AG08470 (cell line): ENCODE results near the gene SFRP4.

DNA sequence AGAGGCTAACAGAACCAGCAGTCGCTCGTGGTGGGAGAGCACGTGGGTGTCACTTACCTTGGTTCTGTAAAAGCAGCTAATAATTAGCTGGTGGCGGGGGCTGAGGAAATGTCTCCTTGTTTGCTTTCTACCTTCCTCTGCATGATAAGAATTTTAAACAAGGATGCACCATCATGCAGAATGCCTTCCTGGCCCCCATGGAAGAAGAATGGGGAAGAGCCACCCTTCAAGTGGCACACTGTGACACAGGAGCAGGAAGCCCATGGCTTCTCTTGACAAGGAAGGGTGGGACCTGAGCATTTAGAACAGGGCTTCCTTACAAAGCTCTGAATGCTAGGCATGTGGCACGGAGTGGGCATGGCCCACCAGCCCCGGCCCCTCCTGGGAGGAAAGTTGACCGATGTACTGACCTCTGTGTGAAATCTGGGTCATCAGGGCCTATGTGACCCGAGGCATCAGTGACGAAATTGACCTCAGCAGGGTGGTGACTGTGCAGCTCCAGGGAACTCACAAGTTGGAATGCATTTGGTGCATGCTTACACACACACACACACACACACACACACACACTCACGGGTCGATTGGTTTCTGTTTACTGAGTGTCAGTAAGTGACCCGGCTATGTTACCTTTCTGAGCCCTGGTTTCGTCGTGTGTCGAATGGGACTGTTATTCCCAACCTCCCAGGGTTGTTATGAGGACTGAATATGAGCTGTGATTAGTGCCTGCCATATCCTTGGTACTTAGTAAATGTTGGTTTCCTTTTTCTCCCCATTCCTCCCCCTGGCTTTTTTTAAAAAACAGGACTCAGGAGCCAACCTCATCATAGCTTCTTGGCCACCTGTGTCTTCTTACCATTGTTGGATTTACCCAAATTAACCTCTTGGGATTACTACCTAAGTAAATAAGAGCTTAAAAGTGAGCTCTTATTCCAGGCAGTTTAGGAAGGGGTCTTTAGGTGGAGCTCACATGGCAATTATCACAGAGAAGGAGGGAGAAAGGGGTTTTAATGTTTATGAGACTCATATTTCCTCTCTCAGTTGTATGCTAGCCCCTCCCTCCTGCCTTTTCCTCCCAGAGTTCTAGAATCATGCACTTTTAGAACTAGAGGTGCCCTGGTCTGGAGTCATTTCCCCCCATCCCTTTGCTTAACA lies 94.1 kb downstream of the MATCAP2 start:
- RRBS, result no CpG with 5 or more reads among the region's 15 CpGs

- RRBS, result no CpG with 5 or more reads among the region's 8 CpGs
Measured at GRCh38 chr7:36533811-36534297, 144.2 kb downstream of the ANLN start.

DNA sequence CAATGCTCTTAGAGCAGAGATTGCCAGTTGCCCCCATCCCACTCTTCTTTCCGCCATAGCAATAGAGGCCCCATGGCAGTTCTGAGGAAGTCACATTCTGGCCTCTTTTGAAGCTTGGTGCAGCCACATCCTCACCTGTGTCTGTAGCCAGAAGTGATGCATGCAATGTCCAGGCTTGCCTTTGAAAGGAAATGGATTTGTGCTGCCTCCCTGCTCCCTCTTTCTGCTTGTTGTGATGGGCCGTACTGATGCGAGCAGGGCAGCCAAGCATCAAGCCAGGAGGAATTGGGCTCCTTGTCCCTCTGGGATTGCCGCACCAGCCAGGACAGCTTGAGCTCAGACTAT lies 65.4 kb upstream of the AOAH start:
- RRBS, result no CpG with 5 or more reads among the region's 4 CpGs

- RRBS, result no CpG with 5 or more reads among the region's 9 CpGs
Measured at GRCh38 chr7:36947425-36948335, 223.4 kb upstream of the AOAH start.

DNA sequence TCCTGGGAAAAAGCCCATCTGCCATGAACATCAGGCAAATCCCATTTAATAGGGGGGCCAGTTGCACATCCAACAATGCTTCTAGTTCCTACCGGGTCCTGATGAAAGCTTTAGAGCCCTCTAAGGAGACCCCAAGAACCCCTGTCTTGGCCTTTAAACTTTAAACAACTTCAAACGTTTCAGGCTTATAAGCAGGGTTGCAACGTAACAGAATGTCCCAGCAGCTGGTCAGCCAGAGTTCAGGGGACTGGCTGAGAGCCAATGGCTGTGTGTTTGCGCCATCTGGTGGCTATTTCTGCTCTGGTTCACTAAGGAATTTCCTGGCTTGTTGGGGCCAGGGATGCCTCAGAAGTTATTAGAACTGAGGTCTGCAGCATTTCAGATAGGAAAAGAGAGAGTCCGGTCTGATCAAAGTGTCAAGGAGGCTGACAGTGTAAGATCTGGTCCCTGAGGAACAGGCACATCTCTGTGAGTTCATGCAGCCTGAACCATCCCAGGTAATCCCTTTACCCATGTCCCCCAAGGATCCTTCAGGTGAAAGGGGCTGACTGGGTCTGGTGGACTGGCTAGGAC lies 247.1 kb downstream of the ELMO1 start:
- RRBS, result no CpG with 5 or more reads among the region's 5 CpGs

DNA sequence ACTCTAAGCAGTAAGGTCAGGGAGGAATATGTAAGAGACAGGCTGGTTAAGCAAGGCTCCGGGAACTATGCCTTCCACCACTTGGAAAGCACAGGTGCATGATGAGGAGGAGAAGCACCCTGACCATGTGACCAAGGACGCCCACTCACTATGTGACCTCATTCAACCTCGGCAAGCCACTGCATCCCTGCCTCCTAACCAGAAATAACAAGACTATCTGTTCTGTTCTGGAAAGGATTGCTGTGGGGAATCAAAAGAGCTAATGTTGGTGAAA lies 218.4 kb downstream of the ELMO1 start:
- RRBS, result no CpG with 5 or more reads among the region's 3 CpGs

- RRBS, result no CpG with 5 or more reads among the region's 13 CpGs
Measured at GRCh38 chr7:37354344-37355155, 94.1 kb downstream of the ELMO1 start.

DNA sequence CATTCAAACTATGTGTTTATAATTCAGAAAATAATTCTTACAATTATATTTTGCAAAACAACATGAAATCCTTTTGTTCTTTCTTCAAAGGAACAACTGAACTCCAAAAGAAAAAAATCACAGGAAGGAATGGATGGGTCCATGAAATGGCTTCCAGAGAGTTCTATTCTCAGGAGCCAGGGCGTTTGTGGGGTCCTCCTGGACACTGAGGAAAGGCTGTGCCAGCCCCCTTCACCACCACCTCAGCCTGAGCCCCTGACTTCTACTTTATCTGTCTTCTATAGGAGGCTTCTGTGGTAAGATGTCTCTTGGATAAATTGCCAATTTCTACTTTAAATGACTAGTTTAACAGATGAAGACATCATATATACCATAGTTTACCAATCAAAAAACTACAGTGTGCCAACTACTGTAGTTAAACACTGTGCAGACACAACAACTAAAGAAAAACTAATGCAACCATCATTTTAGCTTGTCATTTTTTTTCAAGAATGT lies 36.5 kb downstream of the ELMO1 start:
- RRBS, result no CpG with 5 or more reads among the region's 1 CpG

GRCh38 chr7:37480511-37481176 lies 32.0 kb upstream of the ELMO1 start:
- RRBS, result no CpG with 5 or more reads among the region's 9 CpGs

DNA sequence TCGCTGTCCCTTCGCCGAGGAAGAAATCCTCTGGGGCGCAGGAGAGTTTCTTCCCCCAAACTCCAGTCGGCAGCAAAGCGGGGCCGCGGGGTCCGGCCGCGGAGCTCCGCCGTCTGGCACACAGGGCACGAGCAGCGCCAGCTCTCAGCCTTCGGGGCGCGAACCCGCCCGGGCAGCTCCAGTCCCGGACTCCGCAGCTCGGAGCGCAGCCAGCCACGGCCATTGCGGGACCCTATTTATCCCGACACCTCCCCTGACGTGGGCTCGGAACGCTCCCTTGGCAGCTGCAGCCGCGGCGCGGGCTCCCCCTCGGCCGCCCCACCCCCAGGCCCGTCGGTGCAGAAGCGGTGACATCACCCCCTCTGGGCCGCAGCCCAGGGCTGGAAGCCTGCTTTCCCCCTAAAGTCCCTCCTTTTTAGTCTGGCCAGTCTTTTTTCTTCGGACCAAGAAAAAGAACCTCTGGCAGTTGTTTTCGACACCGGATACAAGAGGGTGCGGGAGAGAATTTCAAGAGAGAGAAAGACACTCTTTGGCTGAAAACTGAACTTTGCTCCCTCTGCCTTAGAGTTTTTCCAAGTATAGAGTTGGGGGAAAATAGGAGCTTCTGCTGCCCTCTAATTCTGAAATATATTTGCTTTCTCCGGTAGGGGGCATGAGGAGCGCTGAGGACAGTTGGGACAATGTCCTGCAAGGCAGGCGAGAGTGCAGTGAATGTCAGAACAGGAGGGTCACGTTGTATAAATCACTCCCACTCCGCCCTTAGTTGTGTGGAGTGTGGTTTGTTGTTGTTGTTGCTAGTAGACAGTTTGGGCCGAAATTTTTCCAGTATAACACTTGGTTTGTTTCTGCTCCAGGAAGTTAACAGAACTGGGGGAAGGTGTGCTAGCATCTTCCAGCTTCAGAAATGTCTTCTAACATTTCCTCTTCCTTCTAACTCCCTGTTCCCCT lies at the start of gene SFRP4:
Gene SFRP4, minus strand, starts transcription at position 211 of the 948 bp plus-strand sequence.
- RRBS, result 6% methylated on average over 11 of the region's 50 CpGs

- RRBS, result no CpG with 5 or more reads among the region's 4 CpGs
Measured at GRCh38 chr7:38002890-38003444, 82.5 kb downstream of the EPDR1 start.

GRCh38 chr7:38304429-38304951 lies 126.4 kb downstream of the STARD3NL start:
- RRBS, result no CpG with 5 or more reads among the region's 12 CpGs

DNA sequence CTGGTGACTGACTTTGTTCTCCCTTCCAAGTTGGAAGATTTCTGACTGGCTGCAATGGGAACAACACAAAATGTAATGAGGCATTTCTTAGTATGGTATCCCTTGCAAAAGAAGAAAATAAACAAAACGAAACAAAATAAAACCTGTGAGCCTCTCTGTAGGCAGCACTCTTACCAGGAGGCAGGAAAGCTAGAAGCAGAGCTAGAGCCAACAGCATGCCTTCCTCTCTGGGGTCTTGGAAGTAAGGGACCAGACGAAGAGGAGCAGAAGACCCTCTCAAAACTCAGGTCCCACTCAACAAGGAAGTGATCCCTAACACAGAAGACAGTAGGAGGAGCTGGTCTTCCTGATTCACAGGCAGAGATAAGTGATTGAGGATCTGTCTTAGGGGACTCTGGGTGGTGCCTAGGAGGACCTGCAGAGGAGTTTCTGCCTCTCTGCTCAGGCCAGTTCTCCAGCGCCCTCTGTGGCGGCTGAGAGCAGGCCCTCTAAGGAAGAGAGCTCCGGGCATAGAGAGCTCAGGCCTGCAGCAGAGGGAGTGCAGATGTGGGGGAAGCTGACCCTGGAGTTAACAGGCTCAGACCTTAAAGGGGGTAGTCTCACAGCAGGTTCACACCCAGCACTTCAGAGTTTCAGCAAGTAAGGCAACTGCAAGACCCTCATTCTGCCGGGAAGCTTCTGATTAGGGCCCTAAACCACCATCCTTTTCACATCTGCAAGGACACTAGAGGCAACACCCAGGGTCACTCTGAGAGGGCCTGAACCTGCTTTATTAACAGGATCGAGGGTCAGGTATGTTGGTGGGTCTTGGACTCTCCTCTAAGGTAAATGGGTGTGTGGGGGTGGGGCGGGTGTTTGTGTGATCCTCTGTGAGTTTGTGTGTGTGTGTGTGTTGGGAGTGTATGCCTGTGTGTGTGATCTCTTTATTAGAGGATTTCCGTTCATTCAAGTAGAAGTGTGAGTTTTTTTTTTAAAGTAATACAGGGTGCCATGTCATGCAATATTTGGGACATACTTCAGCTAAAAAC lies 152.9 kb downstream of the STARD3NL start:
- RRBS, result no CpG with 5 or more reads among the region's 9 CpGs

GRCh38 chr7:38331813-38332318 lies 153.8 kb downstream of the STARD3NL start:
- RRBS, result no CpG with 5 or more reads among the region's 4 CpGs

DNA sequence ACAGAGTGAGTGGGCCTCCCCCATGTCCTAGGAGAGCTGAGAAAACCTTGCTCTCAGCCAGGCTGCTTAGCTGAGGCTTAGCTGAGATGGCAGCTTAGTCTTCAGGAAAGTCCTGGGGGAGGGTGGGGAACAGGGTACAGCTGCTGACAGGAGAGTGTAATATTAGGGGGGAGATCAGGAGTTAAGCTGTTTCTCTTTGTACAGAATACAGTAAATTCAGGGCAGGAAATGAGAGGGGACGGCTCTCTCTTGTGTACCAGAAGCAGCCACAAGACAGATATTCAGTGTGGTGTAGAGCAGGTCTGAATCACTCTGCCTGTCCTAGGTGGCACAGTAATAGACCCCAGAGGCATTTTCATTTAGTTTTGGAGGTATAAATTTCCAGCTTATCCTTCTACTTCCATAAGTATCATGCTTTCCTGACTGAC lies 162.4 kb downstream of the STARD3NL start:
- RRBS, result no CpG with 5 or more reads among the region's 1 CpG

DNA sequence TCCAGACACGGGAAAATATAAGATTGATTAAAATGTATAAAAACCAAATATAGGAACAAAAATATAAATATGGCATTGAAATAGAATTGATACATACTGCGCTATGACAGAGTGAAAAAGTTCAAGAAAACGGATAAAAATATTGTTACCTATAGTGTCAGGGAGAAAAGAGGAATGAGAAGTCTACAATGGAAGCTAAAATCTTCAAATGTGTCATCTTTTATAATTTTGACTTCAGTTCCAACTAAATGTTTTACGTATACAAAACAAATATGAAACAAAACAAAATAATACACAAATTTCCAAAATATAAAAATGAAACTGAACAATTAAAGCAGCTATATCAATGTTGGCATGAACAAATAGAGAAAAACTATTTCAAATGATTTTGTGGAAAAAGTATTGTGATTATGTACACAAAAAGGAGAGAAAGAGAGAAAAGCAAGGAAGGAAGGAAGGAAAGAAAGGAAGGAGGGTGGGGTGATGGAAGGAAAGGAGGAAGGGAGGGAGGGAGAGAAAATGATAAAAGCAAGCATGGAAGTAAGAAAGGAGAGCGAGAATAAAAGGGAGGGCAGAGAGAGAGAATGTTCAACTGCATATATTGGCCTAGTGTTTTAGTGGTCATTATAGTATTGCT lies 188.6 kb downstream of the STARD3NL start:
- RRBS, result no CpG with 5 or more reads among the region's 5 CpGs

GRCh38 chr7:38636551-38637016 lies 5.4 kb upstream of the AMPH start:
- RRBS, result no CpG with 5 or more reads among the region's 3 CpGs

- RRBS, result no CpG with 5 or more reads among the region's 2 CpGs
Measured at GRCh38 chr7:39014076-39014473, 36.4 kb downstream of the POU6F2 start.